Mononuclear cell (primary cell): Measurements from ENCODE around the genes AGBL1, ACAN and HAPLN3.

GRCh38 chr15:85655179-85655825 lies 139.4 kb downstream of the KLHL25 start:
- RRBS: 97% methylated on average over 3 of the region's 13 CpGs

GRCh38 chr15:85692798-85693709 lies 101.7 kb downstream of the KLHL25 start:
- RRBS: no CpG with 5 or more reads among the region's 8 CpGs

GRCh38 chr15:85734843-85735176 lies 59.9 kb downstream of the KLHL25 start:
- RRBS: no CpG with 5 or more reads among the region's 6 CpGs

GRCh38 chr15:85748172-85749092 lies 46.3 kb downstream of the KLHL25 start:
- RRBS: no CpG with 5 or more reads among the region's 21 CpGs

DNA sequence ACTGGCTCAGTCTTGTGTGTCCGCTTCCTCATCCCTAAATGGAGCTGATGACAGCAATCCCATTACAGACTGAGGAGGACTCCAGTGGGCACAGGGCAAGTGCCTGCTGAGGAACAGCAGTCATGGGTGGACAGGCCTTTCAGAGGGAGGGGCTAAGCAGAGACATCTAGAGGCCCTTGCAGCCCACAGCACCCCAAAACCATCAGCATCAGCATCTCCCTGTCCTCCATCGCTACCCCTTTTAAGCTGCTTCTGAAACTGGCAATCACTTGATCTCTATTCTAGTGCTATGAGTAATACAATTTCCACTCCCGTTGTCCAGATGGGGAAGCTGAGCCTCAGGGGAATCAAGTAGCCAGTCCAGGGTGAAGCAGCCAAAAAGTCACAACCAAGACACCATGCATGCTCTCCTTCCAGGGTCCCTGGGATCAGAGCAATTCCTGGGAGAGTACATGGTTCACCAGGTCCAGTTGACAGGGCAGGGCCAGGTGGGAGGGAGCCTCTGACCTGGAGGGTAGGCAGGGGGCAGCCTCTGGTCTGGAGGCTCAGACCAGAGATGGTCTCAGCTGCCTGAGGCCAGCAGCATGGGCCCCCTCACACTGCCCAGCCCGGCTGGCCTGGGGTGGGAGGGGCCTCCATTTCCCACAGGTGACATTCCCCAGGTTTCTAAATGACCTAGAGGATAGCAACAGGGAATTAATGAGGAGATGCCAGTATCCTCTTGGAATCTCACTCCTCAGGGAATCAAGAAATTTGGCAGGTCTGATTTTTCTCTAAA lies 30.0 kb downstream of the KLHL25 start:
- RRBS: no CpG with 5 or more reads among the region's 4 CpGs

DNA sequence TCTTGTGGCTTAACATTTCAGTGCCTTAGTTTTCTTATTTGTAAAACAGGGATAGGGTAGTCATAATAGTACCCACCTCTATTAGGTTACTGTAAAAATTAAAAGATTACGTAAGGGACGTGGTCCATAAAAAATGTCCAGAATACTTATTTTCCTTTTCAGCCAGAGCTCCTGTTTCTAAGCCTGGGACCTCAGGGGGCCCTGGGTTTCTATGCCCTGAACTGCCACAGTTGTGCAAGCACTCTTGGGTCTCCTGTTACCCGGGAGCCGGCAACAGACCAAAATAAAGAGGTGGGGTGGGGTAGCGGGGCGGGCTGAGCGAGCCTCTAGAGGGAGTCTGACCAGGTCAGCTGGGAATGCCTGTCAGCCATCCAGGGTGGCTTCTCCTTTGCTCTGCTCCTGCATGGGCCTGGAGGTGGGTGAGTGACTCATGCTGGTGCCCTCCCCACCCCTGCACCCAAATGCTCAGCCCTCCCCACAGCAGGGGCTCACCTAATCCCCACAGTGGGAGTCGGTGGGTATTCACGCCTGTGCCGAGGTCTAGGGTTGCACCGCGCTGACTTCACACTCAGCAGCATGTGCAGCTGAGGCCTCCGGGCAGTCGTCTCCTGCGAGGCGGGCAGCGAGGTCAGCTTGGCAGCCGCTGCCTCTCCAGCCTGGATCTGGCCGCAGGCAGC lies at the start of gene AGBL1:
Gene AGBL1, plus strand, starts transcription at position 600 of the 677 bp plus-strand sequence.
- RRBS: no CpG with 5 or more reads among the region's 19 CpGs

DNA sequence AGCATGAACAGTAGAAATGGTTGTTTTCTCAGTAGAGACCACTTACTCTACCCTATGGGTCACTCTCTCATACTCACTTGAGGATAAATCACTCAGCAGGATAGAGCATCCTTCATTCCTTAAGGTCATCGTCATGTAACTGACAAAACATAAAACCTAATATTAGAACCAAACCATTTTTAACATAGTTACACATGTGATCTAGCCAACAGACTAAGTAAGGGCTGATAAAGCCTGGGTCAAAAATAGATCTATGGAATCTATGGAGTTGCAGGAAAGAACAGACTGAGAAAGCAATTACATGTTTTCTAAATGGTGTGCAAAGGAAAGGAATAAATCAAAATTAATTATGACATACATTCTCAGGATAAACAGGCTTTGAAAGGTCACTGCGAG lies 769.0 kb downstream of the NTRK3 start:
- RRBS: no CpG with 5 or more reads among the region's 2 CpGs

- RRBS: 43% methylated on average over 4 of the region's 25 CpGs
These were observed 1.7 kb upstream of the NTRK3 start for GRCh38 chr15:88257904-88259010.

DNA sequence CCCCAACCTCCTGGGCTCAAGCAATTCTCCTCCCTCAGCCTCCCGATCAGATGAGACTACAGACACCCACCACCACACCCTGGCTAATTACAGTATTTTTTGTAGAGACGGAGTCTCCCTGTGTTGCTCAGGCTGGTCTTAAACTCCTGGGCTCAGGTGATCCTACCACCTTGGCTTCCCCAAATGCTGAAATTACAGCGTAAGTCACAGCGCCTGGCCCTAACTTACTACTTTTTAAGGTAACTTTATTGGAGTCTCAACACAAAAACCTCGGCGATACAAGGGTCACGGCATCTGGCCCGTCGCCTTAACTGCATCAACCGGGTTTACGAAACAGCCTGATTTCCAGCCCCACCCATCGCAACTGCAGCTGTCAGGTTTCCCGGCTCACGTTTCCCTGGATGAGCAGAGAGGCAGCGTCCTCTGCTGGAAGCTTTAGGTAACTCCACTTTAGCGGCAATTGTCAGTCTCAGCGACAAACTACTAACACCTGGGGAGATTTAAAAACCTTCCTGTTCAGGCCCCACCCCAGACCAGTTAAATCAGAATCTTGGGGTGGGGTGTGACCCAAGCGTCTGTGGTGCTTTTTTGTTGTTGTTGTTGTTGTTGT lies 6.8 kb upstream of the AEN start:
- RRBS: 29% methylated on average over 4 of the region's 18 CpGs

- RRBS: no CpG with 5 or more reads among the region's 2 CpGs
These were observed 6.3 kb downstream of the AEN start for GRCh38 chr15:88627441-88627822.

DNA sequence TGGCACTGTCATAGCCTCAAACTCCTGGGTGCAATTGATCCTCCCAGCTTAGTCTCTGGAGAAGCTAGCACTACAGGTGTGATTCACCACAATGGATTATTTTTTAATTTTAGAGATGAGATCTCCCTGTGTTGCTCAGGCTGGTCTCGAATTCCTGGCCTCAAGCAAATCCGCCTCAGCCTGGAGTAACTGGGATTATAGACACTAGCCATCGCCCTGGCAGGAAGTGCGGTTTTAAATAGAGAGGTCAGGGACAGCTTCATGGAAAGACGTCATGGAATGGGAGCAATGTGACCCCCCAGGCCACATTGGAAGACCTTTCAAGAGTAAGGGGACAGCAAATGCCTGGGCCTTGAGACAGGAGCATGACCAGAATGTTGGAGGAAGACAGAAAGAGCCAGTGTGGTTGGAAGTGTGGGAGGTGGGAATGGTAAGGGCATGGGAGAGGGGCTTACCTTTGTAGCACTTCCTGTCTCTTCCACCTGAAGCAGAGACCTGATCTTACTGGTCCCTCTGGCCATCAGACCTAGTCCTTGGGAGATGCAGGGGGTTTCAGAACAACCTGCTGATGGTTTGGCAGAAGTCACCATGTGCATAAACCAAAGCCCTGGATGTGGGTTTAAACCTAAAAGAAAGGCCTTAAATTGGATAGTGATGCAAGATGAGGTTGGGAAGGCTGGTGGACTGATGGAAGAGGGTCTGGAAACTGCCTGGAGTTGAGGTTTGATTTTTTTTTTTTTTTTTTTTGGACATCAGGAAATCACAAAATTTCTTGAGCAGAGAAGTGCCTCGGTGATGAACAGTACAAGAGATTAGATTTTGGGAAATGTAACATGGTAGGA lies 2.0 kb upstream of the ISG20 start:
- RRBS: no CpG with 5 or more reads among the region's 6 CpGs

- RRBS: no CpG with 5 or more reads among the region's 10 CpGs
These were observed 69.8 kb downstream of the ISG20 start for GRCh38 chr15:88708542-88709122.

DNA sequence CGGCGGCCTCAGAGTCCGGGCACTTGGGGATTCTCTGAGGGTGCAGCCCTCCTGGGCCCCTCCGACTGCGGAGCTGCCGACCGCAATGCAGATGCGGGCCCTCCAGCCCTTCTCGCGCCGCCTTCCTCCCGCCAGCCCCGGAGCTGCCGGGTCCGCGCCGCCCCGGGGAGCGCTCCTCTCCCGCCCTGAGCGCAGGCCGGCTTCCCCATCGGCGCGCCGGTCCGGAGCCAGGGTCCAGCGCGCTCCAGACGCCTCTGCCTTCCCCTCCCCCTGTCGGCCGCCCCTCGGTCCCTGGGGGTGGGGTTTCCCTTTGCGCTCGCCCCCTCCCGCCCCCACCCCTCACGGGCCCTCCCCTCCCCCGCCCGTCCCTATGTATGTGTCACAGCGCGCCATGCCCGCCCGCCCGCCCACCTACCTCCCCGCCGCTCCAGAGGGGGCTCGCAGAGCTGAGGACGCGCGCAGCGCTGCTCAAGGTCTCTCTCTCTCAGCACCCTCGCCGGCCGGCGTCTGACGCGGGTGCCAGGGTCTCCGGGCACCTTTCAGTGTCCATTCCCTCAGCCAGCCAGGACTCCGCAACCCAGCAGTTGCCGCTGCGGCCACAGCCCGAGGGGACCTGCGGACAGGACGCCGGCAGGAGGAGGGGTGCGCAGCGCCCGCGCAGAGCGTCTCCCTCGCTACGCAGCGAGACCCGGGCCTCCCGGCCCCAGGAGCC lies at the start of gene ACAN:
Gene ACAN, plus strand, starts transcription at position 402 of the 712 bp plus-strand sequence.
- RRBS: 5% methylated on average over 22 of the region's 75 CpGs

GRCh38 chr15:88895284-88895996 lies at the start of gene HAPLN3:
Gene HAPLN3, minus strand, starts transcription at chr15:88895544.
- RRBS: 2% methylated on average over 14 of the region's 33 CpGs

- RRBS: no CpG with 5 or more reads among the region's 5 CpGs
These were observed 449 bp upstream of the MFGE8 start for GRCh38 chr15:88913685-88913970.

DNA sequence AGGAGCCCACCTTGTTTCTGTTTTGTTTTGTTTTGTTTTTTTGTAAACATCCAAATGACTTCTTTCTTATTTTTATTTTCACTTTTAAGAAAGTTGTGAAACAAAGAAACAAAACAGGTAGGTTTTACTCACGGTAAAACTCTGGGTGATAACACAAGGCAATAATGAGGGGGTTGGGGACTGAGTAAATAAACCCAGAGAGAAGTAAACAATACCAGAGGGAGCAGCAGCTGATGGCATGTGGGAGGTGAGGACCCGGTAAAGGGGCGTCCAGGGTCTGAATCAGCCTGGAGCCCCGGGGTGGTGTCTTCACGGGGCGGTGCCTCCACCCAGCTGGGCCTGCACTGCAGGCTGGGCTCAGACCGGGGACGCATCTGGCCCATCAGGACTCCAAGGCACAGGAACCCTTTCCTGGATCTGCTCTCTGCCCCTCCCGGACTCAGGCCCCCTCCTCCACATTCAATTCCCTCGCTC lies 73.7 kb upstream of the MFGE8 start:
- RRBS: 84% methylated on average over 8 of the region's 10 CpGs

DNA sequence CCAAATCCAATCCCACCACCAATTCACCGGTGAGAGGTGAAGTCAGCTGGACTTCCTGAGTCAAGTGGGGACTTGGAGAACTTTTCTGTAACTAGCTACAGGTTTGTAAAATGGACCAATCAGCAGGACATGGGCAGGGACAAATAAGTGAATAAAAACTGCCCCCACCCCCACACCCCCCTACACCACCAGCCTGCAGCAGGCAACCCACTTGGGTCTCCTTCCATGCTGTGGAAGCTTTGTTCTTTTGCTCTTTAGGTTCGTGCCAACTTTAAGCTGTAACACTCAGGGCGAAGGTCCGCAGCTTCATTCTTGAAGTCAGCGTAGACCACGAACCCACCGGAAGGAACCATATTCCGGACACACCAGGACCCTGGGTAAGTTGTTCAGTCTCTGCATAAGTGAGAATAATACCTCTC lies 80.8 kb upstream of the MFGE8 start:
- RRBS: no CpG with 5 or more reads among the region's 8 CpGs

GRCh38 chr15:89051685-89052424 lies 36.4 kb upstream of the ABHD2 start:
- RRBS: no CpG with 5 or more reads among the region's 4 CpGs

DNA sequence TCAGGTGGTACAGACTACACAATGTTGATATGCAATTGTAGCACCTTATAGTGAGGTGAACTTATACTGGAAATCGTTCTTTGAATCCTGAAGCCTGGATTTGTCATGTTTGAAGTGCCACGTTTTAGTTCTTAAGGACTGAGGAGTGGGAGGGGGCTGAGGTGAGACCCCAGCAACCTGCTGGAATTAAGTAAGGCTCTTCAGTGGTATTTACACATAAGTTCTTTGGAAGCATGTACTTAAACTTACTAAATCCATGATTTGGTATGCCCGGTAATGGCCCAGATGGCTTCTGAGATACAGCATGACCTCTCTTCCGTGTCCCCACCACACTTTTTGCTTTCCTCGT lies 7.1 kb downstream of the ABHD2 start:
- RRBS: no CpG with 5 or more reads among the region's 5 CpGs

GRCh38 chr15:89105097-89105549 lies 16.9 kb downstream of the ABHD2 start:
- RRBS: no CpG with 5 or more reads among the region's 4 CpGs